Endometrial microvascular endothelial cells (primary cell): Measurements from ENCODE around the gene NUP107.

DNA sequence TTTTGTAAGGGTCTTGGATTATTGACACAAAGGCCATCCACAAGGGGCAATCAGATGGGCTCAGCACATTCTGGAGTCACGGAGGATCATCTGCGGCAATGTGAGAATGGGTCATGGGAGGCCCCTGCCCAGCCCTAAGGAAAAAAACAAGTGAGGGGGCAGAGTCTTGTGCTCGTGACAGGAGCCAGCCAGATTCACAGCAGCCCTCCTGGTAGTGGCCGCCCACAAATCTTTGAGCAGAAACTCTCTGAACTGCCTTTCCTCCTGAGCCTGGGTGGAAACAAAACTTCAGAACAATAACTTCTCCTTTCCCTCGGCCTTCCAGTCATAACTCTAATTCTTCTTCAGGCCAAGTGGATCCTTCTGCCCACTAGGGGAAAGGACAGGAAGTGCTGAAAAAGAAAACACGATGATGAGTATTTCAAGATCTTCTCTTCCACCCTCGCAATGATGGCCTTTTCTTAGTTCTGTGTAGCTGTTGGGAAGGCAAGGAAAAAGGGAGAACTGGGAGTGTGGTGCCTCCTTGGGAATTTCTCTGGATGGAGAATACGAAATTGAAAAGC is 188.6 kb downstream of the CAND1 start:
- RAMPAGE, long total RNA = no peak

GRCh38 chr12:67747674-67748424 is 99.3 kb downstream of the DYRK2 start:
- RAMPAGE, long total RNA = no peak

DNA sequence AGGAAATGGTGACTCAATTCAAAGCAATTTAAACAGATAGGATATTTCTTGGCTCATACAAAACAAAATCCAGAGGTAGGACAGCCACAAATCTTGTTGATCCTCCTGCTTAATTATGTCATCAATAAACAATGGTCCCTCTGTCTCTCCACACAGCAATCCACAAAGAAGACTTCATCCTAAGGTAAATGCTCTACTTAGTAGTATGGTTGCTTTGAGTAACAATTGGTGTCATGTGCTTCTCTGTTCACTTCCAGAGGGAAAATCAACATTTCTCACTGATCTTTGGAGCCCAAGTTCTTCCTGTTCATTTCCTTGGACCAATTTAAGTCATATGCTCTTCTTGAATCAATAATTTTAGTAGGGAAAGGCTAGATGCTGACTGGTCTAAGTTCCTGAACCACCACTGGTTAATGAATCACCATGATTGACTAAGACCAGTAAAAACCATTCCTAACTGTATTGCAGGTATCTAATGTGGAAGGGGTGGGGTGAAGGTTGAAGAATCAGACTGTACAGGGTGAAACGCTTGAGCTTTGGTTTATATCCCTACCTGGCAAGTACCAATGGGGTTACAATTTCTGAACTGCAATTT is 100.0 kb downstream of the DYRK2 start:
- RAMPAGE, long total RNA = no peak

DNA sequence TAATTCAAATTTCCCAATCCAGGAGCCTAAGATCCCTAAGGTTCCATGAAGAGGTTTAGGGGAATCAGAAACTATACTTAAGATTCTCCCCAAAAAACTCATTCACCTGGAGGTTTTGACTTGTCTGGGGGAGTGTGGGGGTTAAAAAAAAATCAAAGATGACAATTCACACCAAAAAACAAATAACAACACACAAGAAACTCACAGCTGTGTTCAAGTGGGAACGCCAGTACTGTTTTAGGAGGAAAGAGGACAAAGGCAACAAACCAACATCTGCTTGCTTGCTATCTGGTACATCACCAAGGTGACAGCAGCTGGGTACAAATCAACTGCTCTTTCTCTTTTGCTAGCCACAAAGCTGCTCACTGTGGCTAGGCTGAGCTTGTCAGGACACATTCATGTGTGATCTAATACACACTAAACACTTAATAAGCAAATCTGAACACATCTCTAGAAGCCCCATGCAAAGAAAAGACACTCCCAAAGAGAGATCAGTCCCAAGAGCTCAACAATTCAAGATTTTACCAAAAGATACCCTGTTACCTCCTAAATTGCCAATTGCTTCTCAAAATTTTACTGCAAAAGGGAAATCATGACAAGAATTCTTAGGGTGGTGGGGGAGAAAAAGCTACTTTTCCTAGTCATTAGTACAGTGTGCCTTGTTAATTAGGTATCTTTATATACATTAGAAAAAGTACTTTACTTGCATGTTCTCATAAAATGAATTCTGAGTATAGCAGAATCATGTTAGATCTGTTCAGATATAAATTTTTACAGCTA is 127.9 kb upstream of the RAP1B start:
- RAMPAGE, long total RNA = no peak

- RAMPAGE, long total RNA = no peak
These were observed 10.7 kb downstream of the RAP1B start for GRCh38 chr12:68621206-68621962.

DNA sequence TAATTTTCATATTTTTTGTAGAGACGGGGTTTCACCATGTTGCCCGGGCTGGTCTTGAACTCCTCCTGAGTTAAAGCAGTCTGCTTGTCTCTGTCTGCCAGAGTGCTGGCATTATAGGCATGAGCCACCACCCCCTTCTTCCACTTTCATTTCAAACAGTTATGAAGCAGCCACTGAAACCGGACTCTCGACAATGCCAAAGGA is 30.4 kb downstream of the RAP1B start:
- RAMPAGE, long total RNA = no peak

DNA sequence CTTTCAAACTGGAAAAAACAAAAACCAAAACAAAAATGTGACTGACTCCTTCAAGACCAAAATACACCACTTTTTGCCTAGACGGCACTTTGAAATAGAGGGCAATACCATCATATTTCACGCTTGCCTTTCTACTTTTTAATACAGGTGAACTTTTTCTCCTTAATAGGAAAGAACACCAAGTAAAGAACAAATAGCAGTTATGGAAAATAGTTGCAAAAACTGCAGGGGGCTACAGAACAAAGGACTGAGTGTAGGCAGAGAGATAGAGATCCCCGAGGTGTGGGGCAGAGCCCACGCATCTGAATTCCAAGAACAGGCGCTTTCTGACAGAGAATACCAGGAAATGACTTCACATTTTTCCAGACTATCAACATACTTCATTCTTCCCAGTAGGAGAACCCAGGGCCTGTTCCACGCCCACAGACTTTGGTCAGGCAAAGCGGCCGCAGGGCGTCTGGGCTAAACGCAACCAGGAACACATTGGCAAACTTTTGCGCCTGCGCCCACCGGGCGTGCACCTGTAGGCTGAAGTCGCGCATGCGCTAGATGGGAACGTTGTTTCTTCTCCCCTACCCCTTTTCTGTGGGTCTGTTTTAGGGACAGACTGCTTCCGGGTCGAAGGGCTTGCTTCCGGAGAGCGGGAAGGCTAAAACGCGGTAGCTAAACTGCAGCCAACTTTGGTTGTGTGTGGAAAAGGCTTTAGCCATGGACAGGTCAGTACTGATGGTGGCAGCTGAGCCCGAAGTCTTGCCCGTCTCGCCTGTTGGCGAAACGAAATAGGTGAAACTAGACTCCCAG is at the start of gene NUP107:
Gene NUP107 (plus strand): TSS at position 621 of the 801 bp plus-strand sequence.
- RAMPAGE, long total RNA = start-site peak on the plus strand centred at position 657 of the sequence, 73 bp wide, 86 and 173 reads in 2 replicates

DNA sequence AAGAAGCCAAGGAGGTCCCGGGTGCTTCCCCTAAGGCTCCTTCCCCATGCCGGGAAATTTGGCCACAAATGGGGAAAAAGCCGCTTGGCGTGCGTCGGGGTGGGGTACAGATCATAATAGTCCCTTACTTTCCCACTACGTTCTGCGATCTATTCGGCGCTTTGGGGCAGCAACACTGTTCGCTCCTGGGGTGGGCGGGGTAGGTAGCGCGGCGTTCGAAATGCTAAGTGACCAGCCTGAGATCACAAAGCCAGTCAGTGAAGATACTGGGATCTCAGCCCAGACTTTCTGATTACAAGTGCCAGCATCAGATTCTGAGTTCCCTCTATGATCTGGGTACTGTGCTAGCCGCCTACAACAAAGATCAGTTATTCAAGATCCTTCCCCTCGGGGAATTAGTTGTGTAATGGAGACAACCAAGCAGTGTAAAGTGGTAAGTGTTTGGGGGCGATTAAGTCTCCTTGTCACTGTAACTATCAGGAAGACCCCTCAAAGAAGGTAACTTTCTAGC is 436 bp downstream of the NUP107 start:
- RAMPAGE, long total RNA = no peak

GRCh38 chr12:68821545-68822188 is 13.7 kb downstream of the MDM2 start:
- RAMPAGE, long total RNA = no peak

DNA sequence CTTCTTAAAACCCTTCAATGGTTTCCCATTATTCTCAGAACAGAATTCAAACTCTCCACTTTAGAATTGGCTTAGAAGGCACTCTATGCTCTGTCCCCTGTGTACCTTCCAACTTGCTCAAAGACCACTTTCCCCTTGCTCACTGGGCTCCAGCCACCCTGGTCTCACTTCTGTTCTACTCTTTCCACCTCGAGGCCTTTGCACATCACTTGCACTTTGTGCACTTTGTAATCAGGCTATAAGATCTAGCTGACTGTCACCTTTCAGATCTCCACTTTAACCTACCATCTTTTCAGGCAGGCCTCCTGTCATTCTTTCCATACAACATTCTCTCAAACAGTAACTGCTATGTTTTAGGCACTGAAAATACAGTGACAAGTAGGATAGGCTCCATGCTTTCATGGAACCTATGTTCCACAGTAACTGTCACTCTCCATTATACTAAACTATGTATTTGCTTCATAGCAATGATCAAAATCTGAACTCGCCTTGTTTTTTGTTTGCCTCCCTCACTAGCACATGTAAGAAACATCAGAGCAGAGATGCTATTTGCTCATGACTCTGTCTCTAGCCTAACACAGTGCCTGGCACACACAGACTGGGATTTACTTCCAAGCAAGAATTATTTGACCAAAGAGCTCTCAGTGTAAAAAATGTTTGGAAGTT is 14.0 kb downstream of the CPM start:
- RAMPAGE, long total RNA = no peak

- RAMPAGE, long total RNA = no peak
These were observed 11.6 kb upstream of the CPM start for GRCh38 chr12:68944597-68945009.

- RAMPAGE, long total RNA = no peak
These were observed 104.1 kb upstream of the CPM start for GRCh38 chr12:69036970-69037516.

DNA sequence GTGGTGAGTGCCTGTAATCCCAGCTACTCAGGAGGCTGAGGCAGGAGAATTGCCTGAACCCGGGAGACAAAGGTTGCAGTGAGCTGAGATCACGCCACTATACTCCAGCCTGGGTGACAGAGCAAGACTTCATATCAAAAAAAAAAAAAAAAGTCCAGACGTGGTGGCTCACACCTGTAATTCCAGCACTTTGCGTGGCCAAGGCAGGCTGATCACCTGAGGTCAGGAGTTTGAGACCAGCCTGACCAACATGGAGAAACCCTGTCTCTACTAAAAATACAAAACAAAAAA is 79.6 kb upstream of the CPSF6 start:
- RAMPAGE, long total RNA = no peak

- RAMPAGE, long total RNA = no peak
These were observed 17.4 kb downstream of the CPSF6 start for GRCh38 chr12:69256403-69257571.

GRCh38 chr12:69262973-69263499 is 23.7 kb downstream of the CPSF6 start:
- RAMPAGE, long total RNA = no peak

DNA sequence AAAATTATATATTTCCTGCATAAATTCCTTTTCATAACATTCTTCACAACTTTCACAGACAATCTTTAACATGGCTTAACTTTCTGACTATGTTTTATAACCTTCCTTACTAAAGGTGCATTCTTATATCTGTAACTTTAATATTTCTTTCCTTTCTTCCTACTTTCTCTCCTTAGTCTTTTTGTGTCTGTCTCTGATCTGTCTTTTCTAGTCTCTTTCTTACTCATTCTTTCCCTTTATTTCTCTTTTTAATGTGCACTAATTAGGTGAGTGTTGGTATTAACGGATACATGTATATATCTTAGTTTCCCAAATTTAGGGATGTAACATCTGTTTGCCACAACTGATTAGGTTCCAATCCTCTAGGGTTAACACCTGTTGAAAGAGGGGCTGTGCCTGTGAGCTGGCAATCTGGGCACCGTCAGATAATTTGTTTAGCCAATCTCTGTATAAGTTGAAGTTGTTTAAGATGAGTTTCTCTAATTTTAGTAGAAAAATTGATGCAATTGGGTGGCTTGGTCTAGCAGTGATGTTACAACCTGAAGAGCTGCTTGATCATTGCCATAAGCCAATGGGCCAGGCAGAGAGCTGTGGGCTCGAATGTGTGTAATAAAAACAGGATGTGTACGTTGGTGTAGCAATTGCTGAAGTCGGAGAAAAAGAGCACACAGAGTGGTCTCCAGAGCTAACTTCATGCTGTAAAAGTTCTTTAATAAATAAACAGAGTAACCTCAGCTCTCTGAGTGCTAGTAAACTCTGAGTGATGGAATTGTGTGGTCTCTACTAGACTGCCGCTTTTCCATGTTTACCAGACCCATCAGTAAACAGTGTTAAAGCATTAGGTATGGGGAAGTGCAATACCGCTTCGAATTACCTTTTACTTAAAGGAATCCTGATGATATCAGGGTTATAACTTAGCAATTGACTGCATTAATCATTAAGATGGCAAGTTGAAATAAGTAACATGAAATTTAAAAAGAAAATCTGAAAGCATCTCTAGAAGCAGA is 18.4 kb upstream of the LYZ start:
- RAMPAGE, long total RNA = no peak

DNA sequence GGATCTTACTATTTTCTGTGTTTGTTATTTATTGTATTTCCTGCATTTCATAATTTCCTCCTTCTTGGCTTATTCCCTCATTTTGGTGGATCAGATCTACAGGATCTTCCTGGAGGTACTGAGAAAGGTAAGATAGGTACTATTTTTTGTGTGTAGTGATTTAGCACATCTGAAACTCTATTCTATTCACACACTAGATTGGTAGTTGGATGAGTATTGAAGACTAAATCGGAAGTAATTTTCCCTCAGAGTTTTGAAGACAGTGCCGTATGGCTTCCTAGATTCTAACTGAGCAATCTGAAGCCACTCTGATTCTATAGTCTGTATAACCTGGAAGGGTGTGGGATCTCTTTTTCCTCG is 453 bp upstream of the YEATS4 start:
- RAMPAGE, long total RNA = no peak

- RAMPAGE, long total RNA = no peak
These were observed 53.9 kb upstream of the FRS2 start for GRCh38 chr12:69416287-69416742.

DNA sequence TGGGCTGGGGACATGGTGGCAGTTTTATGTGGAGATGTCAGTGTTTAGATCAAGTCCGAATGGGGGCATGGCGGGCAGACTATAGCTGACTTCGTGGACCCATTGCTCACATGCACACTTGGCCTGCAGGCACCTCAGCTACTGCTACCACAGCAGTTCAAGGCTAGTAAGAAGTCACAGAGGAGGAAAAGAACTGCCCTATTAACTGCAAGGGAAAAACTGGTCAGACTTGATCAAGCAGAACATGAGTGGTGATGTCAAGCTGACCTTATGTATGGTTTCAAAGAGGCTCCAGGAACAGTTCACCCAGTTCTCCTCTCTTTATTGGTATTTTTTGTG is 30.2 kb upstream of the FRS2 start:
- RAMPAGE, long total RNA = no peak

DNA sequence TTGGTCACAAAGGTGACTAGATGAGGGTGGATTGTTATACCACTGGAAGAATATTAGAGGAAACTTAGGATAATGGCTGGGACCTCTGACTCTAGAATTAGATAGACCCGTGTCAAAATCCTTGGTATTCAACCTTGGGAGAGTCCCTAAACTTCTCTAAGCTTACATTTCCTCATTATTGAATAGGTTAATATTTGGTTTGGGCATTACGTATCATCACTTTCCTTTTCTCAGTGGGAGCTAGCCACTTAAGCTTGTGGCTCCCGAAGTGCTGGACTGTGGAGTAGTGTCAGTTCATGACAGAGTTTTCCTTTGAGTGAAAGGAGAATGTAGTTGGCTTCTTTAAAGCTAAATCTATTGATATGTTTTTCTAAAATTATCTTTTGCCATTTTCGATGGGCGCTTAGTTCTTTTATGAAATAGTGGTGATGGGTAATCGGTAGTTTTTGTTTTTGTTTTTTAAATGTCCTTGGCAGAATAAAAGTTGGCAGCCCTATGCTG is 5.4 kb downstream of the FRS2 start:
- RAMPAGE, long total RNA = no peak